Temporal lobe (tissue), 2 donors: ENCODE data around the gene ACRV1.

DNA sequence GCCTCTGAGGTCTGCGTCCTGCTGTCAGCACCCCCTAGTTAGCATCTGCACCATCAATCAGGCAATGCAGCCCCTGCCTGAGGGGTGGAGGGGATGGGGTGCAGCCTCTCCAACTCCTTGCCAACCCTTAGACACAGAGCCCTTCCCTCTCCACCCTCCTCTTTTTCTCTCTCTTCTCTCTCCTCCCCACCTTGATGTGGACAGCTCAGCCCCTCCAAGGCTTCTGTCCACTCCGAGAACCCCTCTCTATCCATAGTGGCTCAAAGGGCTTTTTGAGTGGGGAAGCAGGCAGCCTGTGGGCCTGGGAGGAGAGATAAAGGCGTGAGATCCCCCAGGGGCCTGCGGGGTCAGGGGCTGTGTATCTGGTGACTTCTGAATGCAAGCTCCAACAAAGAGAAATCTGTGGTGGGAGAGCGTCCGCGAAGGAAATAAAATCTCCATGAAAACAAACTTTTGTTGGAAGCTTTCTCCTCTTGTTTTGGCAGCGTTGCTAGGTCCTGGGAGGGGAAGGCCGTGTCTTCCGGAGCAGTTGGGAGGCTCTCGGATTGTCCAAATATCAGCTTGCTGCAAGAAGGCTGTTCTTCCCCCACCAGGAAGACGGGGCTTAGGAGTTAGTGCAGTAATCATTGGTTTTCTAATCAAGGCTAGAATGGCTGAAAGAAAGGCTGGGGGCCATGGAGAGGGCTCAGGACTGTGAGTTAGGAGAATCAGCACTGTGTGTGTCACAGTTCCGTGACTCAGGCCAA lies 50.2 kb downstream of the PKNOX2 start:
- RAMPAGE, long total RNA: no peak

DNA sequence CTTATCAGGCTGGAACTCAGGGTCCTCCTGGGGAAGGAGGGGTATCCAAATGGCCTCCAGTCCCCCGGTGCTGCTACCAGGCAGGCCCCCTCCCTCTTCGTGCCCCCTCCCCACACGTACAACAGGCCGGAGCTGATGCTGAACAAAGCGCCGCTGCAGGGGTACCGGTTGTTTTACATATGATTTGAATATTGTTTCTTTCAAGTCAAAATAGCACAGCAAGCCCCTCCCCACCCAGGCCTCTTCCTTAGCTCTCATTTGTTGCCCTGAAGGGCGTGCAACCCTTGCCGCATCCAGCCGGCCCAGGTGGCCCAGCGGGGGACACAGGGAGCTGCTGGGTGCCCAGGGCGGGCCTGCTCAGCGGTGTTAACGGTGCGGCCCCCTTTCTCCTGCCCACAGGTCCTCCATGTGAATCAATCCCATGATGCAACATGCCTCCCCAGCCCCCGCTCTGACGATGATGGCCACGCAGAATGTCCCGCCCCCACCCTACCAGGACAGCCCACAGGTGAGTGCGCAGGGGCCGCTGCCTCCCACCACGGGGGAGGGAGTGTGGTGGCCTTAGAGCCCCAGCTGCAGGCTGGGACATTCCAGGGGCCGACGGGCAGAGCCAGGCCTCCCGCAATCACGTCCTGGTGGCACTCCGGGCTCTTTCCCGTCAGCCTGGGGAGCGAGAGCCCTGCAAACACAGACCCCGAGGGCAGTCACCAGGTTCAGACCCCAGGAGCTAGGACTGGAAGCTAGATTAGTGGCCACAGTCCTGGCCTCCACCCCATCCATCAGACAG lies 145.0 kb downstream of the FEZ1 start:
- RAMPAGE, long total RNA: no peak

DNA sequence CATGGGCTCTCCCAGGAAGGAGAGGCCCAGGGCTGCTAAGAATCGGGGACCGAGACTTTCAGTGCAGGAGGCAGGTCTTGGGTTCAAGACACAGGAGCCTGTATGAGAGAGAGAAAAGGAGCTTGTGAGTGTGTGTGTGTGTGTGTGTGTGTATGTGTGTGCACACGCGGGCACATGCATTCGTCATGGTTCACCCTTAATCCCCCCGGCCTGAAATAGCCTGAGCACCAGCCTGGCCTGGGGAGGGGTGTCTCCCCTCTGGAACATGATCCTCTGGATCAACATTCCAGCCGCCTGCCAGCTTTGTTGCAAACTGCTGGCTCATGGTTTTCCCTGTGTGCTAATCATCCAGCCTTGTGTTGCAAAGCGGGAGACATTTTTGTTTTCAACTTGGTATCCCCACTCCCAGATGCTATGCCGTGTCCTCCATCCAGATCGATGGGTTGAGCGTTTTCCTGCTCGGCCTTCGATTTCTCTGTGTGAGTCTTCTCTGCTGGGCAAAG lies 94.4 kb downstream of the FEZ1 start:
- RAMPAGE, long total RNA: no peak

- RAMPAGE, long total RNA: no peak
Observed at GRCh38 chr11:125583630-125584319, 8.9 kb upstream of the STT3A start.

GRCh38 chr11:125626880-125627289 lies 1.9 kb downstream of the CHEK1 start:
- RAMPAGE, long total RNA: no peak

- RAMPAGE, long total RNA: no peak
Observed at GRCh38 chr11:125680718-125681246, at the start of gene ACRV1. Gene ACRV1 (minus strand): TSS chr11:125680847.

- RAMPAGE, long total RNA: no peak
Observed at GRCh38 chr11:125952612-125953557, 7.0 kb downstream of the VSIG10L2 start.

DNA sequence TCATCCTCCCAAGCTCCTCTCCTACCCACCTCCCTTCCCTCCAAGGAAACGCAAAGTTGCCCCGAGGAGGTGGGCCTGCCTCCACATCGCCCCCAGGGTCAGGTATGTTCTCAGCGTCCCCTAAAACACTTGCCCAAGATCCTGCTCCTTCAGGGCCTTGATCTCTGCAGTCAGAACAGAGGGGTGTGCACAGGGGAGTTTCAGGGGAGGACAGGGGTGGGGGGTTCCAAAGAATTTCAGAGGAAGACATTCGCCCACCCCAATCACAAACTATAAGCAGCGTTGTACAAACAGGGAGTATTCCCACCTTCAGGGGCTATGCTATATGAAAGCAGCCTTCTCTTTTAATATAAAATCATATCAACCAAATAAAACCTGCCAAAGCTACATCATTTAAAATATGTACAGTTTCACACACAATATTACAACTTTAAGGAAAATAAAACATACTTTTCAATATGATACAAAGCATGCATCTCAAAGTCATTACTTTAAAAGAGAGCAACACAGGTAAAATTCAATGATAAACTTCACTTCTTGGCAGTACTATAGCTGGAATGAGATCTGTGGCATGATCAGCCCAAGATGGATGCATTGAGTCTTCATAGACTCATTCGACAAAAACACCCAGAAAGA lies 11.4 kb downstream of the VSIG10L2 start:
- RAMPAGE, long total RNA: no peak

GRCh38 chr11:126089016-126089491 lies 26.4 kb upstream of the CDON start:
- RAMPAGE, long total RNA: no peak

DNA sequence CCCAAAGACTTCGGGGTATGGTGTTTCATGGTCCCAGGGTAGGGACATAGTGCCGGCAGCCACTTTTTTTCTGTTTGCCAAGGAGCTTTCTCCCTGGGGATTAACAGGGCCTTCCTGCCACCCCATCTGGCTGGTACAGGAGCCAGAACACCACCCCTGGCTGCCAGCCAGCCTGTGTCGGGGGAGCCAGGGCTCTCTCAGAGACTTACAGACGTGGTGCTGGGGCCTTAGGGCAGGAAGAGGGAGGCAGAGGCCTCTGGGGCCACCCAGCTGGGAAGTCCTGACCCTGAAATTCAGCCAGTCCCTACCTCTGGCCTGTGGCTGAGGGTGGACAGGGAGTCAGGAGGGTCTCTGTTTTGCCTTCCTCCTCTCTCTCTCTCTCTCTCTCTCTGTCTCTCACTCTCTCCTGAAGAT lies 52.5 kb upstream of the CDON start:
- RAMPAGE, long total RNA: no peak

GRCh38 chr11:126139954-126140636 lies 71.4 kb downstream of the RPUSD4 start:
- RAMPAGE, long total RNA: no peak

DNA sequence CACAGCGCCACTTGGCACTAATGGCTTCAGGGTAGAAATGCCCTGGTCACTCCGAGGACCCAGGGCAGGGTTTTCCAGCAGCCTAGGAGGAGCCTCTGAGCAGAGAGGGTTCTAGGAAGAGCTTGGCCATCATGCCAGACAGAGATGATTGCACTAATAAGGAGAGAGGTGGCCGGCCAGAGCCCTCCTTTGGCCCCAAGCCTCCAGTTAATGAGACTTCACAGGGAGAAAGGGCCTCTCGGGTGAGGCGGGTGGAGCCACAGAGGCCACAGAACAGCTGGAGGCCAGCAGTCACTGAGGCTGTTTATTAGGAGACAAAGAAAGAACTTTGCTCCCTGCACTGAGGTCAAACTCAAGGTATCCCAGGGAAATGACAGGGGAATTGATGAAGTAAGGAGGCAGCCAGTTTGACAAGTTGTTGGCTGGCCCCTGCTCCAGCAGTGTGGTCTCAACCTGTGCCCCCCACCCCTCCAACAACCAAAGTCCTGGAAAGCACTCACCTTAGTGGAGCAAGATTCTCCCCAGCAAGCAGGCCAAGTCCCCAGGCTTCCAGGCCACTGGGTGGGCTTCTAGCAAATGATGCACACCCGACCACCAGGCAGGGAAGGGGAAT lies 53.4 kb downstream of the RPUSD4 start:
- RAMPAGE, long total RNA: no peak

GRCh38 chr11:126202290-126202769 lies 9.1 kb downstream of the RPUSD4 start:
- RAMPAGE, long total RNA: no peak

- RAMPAGE, long total RNA: no peak
Observed at GRCh38 chr11:126263248-126264020, 5.3 kb downstream of the SRPRA start.

- RAMPAGE, long total RNA: no peak
Observed at GRCh38 chr11:126424285-126424903, 68.9 kb downstream of the ST3GAL4 start.

- RAMPAGE, long total RNA: no peak
Observed at GRCh38 chr11:126436215-126436645, 80.7 kb downstream of the ST3GAL4 start.

GRCh38 chr11:126585772-126586353 lies 230.4 kb downstream of the ST3GAL4 start:
- RAMPAGE, long total RNA: no peak

DNA sequence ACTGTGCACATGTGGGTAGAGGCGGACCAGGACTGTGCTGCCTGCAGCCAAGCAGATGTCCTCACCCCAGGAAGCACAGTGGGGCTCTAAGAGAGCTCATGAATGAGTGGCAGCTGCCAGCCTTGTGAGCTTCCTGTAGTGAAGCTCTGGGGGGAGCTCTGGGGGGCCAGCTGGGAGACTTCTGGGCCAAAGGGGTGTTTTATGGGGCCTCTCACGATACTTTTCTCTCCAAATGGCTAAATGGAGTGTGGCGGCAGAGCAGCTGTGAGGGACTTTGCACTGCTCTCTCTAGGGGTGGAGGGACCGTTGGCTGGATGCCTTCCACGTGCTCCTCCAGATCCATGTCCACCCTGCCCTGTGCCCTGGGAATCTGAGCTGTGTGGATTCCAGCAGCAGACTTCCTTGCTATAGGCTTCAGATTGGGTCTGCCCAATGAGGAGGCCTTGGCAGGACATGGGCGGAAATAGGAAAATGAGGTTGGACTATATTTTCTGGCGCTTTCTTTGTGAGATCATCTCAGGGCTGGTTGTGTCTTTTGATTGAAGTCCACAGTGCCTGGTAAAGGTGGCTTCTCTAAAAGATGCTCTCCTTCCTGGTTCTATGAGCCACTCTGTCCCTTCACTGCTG lies 273.9 kb downstream of the ST3GAL4 start:
- RAMPAGE, long total RNA: no peak

DNA sequence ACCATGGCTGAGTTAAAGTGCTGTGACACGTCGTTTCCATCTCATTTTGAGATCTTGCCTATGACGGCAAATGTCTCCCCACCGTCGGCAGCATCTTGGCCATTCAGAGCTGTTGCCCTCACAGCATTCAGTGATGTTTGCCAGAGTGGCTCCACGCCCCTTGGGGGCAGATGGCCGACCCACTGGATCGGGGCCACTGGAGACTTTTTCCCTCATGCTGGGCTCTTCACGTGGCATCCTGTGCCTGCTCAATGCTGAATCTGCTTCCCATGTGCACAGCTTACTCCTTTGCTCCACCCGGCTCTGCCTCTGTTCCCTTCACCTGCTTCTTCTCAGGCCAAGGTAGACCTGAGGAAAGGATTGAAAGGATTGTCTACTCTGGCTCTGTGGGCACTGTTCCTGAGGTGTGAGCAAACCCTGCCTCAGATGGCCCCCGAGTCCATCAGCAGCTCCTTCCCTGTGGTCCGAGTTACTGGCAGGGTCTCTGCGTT lies 314.9 kb downstream of the KIRREL3 start:
- RAMPAGE, long total RNA: no peak

DNA sequence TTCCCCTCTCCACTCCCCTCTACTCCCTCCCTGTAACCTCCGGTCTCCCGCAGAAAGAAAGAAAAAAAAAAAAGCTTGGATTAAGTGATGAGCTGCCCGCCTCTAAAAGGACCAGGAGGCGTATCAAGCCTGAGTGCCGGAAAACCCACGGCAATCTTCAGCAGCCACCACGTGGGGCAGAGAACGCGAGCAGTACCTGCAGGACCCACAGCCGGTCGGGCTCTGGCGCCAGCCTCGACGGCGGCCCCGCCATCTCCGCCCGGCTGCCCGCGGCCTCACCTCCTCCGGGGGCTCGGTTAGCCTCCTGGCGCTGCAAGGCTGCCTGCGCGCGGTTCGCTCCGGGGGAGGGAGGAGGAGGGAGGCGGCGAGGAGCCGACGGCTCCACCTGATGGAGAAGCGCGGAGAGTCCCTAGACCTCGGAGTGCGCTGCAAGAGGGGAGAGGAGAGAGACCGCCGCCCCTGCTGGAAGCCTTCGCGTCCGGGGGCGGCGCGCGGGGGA lies 2.5 kb upstream of the KIRREL3 start:
- RAMPAGE, long total RNA: no peak